Hair follicle dermal papilla cell (primary cell): ENCODE measurements around the genes TRIM61, MSMO1 and GALNTL6.

- CAGE, long polyA plus RNA = no peak
These were observed 113.3 kb downstream of the RAPGEF2 start for GRCh38 chr4:159216065-159216613.

- CAGE, long polyA plus RNA = no peak
These were observed 125.0 kb downstream of the RAPGEF2 start for GRCh38 chr4:159227762-159228475.

GRCh38 chr4:159267281-159268109, 164.6 kb downstream of the RAPGEF2 start:
- CAGE, long polyA plus RNA = no peak

- CAGE, long polyA plus RNA = no peak
These were observed 242.2 kb downstream of the RAPGEF2 start for GRCh38 chr4:159345093-159345372.

DNA sequence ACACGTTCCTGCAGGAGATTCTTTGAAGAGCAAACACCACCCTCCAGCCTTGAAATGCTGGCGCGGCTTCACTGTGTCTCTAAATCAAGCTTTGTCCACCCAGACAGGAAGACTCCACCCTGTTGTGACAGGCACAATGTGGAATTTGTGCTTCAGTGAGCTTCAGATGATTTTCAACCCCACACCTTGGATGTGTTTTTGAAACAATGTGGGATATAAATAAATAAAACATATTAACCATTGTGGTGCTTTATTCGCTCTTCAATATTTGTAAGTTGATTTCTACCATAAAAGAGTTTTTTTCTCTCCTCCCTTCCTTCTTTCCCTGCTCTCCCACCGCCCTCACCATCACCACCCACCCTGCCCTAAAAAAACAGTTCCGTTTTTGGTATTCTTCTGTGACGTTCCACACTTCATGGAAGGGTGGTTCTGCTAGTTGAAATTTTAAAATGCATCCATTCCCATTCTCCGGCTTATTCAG, 264.2 kb downstream of the RAPGEF2 start:
- CAGE, long polyA plus RNA = no peak

- CAGE, long polyA plus RNA = no peak
These were observed 250 bp upstream of the NPY5R start for GRCh38 chr4:163343469-163343814.

- CAGE, long polyA plus RNA = no peak
These were observed 48.8 kb downstream of the TMA16 start for GRCh38 chr4:163543208-163543687.

DNA sequence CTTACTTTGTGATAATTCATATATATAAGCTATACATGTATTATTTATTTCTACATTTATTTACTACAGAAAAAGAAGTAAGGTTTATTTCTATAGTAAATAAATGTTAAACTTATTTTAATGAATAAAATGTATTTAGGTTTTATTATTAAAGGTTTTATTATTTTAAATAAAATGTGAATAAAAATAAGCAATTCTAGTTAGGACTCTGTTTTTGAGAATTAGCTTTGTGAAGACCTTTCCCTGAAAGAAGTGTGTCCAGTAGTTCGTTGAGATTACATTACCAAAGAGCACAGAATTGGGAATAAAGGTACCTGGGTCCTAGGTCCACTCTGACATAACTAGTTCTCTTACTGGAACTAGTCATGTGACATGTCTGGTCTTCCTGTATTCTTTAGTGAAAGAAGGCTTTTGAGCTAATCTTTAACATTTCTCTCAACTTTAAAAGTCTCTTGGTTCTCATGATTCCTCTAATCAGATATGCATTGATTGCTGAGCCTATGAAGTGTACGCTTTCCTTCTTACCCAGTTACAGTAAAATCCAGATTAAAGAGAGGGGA, 78.0 kb upstream of the MARCHF1 start:
- CAGE, long polyA plus RNA = no peak

GRCh38 chr4:164977229-164978041, at the start of gene TRIM61:
TRIM61 (minus strand) TSS chr4:164977657.
- CAGE, long polyA plus RNA = no peak

GRCh38 chr4:165079336-165079787, 25.7 kb downstream of the TRIM75 start:
- CAGE, long polyA plus RNA = no peak

DNA sequence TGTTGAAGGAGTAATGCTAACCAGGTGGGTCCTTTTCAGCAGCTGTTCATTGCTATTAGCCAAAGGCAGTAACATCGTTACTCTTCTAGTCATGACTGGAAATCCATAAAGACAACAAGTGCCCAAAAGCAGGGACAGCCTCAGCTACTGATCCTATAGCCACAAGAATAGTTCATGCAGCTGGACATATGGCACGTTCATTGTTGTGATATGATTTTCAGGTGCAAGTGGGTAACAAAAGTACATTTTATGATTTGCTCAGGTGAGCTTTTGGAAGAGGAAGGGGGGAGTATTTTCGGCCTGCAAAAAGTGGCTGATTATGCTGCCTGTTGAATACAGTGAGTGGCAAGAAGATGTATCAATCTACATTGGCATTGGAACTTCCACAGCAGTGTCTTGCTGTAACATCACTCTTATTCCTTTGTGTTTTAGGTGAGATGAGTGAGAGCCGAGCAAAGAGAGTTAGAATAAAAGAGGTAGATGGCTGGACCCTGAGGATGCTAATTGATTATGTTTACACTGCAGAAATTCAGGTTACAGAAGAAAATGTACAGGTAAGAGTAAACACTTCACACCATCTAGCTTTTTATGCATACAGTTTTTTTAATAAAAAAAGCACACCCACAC, 31.1 kb downstream of the KLHL2 start:
- CAGE, long polyA plus RNA = no peak

DNA sequence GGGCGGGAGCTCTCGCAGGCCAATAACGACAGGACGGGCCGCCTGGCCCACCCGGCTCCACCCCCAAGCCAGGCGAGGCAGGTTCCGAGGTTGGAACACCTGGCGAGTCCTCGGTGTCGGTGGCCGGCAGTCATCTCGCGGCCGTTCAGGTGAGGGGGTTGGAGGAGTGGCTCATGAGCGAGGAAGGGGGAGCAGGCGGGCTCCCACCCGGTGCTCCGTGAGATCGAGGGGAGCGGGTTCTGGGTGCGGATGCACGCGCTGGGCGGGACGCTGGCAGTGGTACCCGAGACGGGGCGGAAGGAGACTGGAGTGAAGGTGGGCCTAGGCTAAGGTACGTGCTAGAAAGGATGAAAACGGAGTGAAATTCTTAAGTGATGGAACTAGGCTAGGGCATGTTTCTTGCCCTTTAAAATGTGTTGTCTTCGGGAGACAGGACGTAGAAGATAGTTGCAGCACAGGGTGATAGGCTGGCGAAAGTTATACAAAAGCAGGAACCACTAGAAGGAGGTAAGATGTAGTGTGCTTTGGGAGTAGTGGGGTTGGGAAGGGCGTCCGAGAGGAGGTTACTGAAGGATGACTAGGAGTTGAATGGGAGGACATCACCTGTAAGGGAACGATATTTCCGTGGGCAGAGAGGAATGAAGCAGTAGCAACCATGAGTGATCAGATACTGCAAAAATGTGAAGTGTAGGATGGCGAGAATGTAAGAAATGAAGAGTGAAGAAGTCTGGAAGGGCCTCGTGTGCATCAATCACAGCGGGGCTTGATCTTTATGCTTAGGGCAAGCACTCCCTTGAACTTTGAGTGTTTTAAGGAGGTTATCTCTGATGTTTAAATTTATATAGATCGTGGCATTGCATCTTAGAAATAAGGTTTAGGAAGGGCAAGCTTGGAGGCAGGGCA, at the start of gene MSMO1:
TSS of gene MSMO1 (plus strand) at position 54 of the 903 bp plus-strand sequence.
- CAGE, long polyA plus RNA = no peak

GRCh38 chr4:165364559-165364897, 14.3 kb upstream of the CPE start:
- CAGE, long polyA plus RNA = no peak

- CAGE, long polyA plus RNA = no peak
These were observed 226.0 kb downstream of the CBR4 start for GRCh38 chr4:168784042-168784479.

DNA sequence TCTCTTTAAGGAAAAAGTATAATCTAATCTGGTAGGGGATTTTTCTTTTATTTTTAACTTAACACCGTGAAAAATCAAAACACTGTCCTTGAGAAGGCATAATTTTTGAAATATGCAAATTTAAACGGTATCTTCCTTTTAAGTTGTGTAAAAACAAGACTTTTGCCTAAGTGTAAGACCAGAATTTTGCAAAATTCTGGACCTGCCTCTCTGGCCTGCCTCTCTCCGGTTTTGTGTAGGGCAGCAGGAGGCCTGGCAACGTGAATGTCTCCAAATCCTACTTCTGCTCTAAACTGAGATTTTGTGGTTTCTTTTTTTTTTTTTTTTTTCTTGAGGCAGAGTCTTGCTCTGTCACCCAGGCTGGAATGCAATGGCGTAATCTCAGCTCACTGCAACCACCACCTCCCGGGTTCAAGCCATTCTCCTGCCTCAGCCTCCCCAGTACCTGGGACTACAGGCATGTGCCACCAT, 220.2 kb downstream of the CBR4 start:
- CAGE, long polyA plus RNA = no peak

DNA sequence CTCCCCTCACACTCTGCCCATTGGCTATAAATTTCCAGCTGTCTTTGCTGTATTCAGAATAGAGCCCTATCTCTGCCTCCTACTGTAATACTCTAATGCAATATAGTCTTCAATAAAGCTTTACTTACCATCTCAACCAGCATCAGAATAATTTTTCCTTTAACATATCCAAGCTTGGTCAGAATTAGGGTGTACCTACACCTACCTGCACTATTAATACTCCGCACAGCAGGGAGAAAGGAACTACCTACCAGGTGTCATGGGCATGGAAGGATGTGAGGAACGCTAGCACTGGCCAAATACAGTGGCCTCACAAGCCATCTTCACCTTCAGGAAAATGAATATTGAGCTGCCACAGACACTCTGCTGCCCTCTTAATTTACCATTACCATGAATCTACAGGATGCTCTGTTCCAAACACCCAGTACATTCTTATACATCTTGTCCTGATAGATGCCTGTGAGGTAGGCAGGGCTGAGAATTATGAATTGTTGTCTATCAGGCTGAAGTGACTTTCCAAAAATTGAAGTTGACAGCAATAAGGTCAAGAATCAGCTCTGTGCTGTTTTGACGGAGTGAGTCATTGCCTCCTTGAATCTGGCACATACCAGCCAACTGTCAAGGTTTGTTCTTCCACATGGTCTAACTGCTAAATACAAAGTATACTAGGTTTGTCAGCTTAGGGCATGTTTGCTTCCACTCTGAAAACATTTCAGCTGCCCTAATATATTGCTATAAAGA, 32.5 kb downstream of the SH3RF1 start:
- CAGE, long polyA plus RNA = no peak

GRCh38 chr4:169621189-169621401, 717 bp downstream of the CLCN3 start:
- CAGE, long polyA plus RNA = no peak

- CAGE, long polyA plus RNA = no peak
These were observed 795 bp downstream of the HPF1 start for GRCh38 chr4:169756899-169757398.

DNA sequence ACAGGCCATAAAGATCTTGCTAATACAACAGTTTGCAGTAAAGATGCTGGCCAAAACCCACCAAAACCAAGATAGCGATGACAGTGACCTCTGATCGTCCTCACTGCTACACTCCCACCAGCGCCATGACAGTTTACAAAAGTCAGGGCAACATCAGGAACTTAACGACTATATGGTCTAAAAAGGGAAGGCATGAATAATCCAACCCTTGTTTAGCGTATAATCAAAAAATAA, 792.4 kb upstream of the GALNTL6 start:
- CAGE, long polyA plus RNA = no peak

GRCh38 chr4:171813169-171813611, at the start of gene GALNTL6:
GALNTL6 (plus strand) TSS chr4:171813404.
- CAGE, long polyA plus RNA = no peak